Hematopoietic multipotent progenitor cell (in vitro differentiated cells): ENCODE measurements around the genes RBFOX2 and MYH9.

DNA sequence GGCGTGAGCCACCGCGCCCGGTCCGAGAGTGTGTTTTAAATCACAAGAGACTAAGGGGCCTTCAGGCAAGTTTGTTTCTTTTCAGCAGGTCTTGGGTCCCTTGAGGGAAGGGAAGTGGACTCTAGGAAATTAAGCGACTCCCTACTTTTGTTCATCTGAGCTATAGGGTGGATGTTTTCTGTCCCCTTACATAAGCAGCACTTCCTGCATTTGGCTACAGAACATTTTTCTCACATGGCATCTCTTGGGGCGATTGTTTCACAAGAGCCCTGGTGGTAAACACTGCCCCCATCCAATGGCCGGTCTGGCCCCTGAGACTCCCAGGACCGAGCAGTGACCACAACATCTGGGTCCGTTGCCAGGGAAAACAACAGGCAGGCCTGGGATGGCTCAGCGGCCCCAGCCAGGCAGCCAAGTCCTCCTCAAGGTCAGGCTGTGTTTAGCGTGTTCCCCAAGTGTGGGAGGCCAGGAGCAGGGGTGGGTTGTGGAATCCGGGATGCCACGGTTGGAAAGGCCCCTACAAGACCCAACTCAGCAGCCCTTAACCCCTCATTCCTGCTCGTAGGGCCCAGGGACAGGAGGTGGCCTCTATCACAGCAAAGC lies 1.6 kb upstream of the APOL6 start:
- CAGE, long polyA plus RNA, result no peak

- CAGE, long polyA plus RNA, result no peak
Observed at GRCh38 chr22:35741798-35742499, 24.3 kb downstream of the APOL5 start.

- CAGE, long polyA plus RNA, result no peak
Observed at GRCh38 chr22:35893861-35894254, 134.8 kb downstream of the RBFOX2 start.

DNA sequence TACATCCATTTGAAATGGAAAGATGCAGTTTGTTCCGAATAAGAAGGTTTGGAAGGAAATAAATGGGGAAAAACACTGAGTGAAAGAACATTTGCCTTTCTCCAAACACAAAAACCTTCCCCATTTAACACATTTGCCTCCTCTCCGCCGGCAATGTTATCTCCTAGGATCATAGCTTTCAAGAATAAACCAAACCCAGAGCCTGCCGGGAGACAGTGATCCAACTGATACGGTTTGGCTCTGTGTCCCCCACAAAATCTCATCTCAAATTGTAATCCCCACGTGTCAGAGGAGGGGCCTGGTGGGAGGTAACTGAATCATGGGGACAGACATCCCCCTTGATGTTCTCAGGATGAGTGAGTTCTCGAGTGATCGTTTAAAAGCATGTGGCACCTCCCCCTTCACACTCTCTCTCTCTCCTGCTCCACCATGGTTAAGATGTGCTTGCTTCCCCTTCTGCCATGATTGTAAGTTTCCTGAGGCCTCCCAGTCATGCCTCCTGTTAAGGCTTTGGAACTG lies 33.3 kb downstream of the RBFOX2 start:
- CAGE, long polyA plus RNA, result no peak

DNA sequence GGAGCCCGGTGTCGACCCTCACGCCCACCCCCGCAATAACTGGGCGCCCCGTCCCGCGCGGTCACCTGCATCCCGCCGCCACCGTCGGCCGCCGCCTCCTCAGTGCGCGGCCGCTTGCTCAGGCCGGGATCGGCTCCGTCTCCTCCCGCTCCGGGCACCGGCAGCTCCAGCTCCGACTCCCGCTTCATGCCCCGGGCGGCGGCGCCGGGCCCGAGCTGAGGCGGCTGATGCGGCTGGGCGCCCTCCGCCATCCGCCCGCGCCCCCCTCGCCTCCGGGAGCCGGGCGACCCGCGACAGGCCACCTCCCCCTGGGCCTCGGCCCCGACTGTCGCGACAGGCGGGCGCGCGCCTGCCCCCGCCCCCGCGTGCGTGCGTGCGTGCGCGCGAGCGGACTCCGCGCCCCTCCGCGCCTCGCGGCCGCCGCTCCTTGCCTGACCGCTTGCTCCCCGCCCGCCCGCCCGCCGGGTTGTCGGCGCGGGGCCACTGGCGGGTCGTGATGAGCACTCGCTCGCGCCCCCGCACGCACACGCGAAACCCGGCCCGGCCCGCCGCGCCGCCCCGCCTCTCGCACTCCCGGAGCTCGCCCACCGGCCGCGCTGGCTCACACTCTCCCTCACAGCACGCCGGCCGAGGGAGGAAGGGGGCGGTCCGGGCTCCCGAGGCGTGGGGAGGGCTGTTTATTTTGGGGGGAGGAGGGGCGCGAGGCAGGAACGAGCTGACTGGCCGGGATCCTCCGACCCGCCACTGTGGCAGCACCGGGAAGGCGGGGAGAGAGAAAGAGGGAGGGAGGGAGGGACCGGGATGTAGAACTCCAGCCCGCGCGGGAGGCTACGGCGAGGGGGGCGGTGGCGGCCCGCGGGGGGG lies at the start of gene RBFOX2:
RBFOX2 (minus strand) TSS at position 650 of the 864 bp plus-strand sequence.
- CAGE, long polyA plus RNA, result start-site peak on the minus strand centred at position 330 of the sequence, 6 bp wide, 9 reads

DNA sequence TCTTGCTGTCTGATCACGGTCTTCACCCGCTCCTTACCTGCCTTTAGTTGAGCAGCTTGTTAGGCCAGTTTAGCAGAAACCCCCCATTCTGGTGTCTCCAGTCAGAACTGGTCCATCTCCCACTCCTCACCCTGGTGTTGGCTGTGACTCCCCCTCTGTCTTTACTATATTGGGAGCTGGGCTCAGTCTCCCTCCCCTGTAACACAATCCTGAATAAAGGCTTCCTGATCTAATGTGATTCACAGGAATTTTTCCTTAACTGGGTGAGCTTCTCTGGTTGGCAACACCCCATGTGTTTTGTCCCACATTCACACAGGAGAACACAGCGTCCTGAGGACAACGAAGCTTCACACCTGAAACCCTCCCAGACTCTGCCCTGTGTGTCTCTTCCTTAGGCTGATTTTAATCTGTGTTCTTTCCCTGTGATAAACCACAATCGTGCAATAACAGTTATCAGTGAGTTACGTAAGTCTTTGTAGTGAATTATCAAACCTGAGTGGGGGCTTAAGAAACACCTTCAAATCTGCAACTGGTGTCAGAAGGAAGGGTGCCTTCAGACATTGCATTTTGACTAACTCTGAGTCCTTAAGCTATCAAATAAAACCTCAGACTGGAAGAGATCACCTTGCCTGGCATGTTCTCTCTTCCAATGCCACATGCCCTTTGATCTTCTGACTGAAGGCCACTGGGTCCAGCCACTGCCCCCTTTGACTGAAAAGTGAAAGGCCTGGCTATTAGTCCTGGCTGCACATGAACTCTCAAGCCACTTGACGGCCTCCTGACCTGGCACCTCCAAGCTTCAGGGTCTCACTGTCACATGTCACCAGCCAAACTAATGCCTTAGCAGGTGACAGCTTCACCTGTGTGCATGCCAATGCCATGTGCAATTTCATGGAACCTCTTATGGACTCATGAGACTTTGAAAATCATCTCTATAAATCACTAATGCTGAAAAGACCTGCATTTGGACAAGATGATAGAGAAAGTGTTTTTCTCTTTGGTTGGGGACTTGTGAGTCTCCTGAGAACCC lies 17.3 kb downstream of the APOL3 start:
- CAGE, long polyA plus RNA, result no peak

DNA sequence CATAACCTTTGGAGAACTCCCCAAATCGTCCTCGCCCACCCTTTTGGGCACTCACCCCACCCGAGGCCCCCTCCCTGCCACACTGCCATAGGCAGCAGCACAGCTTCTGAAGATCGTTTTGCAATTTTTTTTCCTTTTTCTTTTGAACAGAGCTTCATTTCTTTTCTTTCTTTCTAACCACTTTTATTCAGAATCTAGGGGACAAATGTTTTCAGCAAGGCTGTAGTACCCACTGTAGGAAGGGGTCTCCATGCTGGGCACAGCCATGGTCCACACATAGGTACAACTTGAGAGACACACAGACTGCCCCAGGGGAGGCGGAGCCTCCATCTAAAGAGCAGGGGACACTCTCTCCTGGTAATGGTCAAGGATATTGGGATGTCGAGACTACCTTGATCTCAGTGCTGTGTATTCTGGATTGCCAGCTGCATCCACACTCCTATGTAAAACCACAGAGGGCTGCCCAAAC lies 2.8 kb upstream of the APOL3 start:
- CAGE, long polyA plus RNA, result no peak

DNA sequence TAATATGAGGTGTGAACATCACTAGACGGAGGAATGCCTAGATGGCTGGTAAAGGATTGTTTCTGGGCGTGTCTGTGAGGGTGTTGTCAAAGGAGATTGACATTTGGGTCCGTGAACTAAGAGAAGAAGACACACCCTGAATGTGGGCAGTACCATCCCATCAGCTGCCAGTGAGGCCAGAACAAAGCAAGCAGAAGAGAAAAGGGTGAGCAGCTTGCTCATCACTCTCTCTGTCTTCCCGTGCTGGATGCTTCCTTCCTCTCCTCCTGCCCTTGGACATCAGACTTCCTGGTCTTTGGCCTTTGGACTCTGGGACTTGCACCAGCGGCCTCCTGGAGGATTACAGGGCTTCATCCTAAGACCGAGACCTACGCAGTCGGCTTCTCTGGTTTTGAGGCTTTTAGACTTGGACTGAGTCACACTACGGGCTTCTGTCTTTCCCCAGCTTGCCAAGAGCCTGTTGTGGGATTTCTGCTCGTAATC lies 18.8 kb upstream of the APOL4 start:
- CAGE, long polyA plus RNA, result no peak

- CAGE, long polyA plus RNA, result no peak
Observed at GRCh38 chr22:36237370-36237820, 1.9 kb downstream of the APOL2 start.

DNA sequence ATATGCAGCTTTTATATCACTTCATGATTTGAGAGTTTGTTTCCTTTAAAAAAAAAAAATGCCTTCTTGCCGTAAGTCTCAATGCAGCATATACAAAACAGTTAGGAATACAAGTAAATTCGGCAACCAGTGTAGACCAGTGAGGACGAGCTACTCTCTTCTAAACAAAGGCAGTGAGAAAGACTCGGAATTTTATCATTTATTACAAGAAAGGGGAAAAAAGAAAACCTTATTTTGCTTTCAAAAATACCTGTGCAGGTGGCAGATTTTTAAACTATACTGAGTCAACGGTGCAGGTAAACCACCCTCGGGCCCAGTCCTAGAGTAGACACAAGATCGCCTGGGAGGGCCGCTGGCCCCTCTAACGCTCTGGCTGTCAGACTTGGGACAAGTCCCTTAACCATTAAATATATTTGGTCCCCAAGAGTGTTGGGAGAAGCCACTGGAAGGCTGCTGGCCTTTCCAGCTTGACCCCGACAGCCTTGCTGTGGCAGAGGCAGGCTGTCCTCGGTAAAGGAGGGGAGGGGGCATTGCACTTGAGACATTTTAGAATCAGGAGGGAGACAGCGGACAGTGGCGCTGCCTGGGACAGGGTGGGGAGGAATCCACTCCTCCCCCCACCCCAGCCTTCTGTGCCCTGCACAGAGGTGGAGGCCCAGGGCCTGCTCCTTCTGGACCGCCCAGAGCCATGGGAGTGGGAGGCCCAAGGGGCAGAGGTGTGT lies 28.7 kb downstream of the APOL1 start:
- CAGE, long polyA plus RNA, result no peak

DNA sequence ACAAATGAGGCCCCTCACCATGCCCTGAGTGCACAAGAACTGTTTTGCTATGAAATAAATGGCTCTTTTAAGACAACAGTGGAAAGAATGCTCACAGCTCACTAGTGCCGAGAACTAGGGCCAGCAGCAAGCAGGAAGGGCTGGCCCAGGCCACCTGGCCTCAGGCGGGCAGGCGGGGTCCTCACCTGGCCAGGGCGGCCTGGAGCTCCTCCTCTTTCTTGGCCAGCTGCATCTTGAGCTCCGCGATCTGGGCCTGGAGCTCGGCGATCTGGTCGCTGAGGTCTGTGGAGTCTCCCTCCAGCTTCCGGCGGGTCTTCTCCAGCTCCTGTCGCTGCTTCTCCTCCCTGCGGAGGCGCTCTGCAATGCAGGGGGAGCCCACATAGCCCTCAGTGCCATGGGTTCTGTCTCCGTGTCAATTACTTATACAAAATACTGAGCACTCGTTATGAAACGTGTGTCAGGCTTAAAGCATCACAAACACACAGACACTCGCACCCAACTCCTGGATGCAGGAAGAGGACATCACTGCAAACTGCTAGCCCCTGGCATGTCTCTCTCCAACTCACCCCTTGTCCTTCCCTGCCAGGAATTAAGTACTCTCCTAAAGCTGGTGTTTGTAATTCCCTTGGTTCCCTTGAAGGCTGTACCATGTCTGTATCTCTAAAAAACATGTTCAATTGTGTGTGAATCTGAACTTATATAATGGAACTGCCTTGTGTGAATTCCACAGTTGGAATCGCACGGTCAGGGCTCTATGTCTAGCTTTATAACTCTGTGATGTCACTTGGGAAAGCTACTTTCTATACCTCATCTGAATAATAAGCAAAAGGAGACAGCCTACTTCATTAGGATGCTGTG lies 44.0 kb downstream of the APOL1 start:
- CAGE, long polyA plus RNA, result no peak

- CAGE, long polyA plus RNA, result no peak
Observed at GRCh38 chr22:36322745-36323207, 65.0 kb downstream of the MYH9 start.

DNA sequence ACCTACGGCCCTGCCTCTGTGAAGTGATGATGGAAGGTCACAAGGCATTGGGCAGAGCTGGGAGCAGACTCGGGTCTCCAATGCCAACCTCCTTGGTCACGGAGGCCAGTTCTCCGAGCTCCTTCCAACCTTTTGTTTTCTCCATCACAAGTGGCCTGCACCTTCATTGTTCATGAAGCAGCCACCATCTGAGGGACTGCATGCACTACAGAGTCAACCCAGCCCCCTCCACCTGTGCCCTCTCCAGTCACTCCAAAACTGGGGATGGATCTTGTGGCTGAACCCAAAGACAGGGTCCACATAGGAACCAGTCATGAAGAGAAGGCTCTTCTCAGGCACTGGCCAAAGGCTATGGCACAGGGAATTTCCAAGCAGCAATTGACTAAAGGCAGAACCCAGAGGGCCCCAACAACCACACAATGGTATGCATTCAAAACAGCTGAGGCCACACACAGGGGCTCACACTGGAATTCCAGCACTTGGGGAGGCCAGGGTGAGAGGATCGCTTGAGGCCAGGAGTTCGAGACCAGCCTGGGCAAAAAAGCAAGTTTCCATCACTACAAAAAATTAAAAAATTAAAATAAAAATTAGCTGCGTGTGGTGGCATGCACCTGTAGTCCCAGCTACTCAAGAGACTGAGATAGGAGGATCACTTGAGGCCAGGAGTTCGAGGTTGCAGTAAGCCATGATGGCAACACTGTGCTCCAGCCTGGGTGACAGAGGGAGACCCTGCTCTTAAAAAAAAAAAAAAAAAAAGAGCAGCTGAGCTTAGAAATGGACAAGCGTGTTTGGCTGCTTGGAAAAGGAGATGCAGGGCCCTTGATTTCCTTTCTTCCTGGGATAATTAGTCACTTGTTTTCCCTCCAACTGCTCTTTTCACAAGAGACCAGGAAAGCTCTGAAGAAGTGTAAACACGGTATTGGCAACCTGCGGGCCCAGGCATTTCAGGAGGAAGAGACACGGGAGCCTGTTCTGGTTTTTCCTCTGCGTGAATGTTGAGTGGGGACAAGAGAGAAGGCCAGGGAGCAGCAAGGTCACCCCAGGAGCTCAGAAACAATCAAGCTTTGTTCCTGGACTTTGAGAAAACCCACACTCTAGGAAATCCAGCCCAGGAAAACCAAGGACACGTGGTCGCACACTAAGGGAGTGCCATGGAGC lies 44.6 kb downstream of the MYH9 start:
- CAGE, long polyA plus RNA, result no peak

DNA sequence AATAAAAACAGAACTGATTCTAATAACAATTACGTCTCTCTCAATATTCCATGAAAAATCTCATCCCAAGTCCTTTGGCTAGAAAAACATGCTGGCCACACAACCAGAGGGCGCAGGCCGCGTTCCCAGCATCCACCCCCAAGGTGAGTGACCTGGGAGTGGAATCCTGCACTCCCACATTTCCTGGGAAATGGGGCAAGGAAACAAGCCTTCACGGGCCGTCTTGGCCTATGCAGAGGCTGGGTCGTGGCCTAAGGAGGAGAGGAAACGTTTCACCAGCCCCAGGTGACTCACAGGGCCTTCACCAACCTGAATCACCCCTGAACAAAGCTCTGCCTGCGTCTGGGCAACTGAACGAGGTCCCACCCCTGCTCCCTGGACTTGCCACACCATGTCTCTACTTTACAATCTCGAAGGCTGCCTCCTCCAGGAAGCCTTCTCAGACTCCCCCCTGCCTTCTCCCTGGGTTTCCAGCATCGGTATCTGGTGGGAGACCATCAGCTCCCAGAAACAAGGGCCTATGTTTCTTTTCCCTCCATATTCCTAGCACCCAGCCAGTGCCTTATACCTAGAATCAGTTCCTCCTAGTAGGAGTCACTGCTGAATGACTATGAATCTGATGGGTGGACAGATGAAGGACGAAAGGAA lies 13.1 kb downstream of the MYH9 start:
- CAGE, long polyA plus RNA, result no peak

DNA sequence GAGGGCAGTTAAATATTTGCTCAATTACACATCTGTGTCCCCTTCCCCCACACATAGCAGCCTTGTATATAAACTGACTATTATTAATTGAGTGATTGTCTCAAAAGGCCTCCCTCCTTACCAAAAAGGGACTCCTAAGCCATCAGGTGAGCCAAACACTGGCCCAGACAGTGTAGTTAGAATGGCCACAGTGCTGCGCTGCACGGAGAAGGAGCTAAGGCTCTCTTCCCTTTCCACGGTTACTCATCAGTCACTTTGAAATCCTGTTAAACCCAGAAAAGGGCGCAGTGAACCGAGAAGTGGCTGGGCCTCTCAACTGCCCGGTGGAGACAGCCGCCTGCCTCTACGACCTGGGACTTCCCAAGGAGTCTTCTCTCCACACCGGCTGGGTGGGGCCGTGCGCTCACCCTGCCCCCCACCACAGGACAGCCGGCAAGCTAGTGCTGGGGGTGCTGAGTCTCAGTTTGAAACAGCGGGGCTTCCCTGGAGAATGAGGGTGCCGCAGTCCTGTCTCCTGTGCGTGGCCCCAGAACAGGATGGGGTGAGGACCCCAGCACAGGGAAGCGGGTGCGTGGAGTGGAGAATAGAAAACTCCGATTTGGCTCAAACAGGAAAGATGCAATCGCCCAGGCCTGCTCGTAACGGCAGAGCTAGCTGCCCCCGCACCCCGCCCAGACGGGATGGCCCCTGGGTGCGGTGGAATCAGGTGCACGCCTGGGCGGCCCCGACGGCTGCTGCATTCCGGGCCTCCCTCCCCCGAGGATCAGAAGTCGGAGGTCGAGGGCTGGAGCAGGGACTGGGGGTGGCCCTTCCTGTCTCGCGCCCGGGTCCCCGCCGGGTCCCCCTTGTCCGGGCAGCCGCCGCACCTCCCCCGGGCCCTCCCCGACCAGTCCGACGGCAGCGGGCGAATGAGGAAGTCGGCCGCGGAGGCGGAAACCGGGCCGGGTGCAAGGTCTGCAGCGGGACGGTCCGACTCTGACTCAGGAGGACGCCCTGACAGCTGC lies 1.2 kb downstream of the MYH9 start:
- CAGE, long polyA plus RNA, result no peak

- CAGE, long polyA plus RNA, result no peak
Observed at GRCh38 chr22:36387619-36388051, at the start of gene MYH9. Gene MYH9, minus strand, starts transcription at chr22:36387967.

GRCh38 chr22:36434427-36435184 lies 46.8 kb downstream of the TXN2 start:
- CAGE, long polyA plus RNA, result no peak

GRCh38 chr22:36457675-36458351 lies 23.6 kb downstream of the TXN2 start:
- CAGE, long polyA plus RNA, result no peak

- CAGE, long polyA plus RNA, result no peak
Observed at GRCh38 chr22:36524058-36524937, 4.7 kb downstream of the EIF3D start.

- CAGE, long polyA plus RNA, result no peak
Observed at GRCh38 chr22:36529773-36530179, 810 bp upstream of the EIF3D start.